Prostate gland (tissue), 2 donors: ENCODE measurements around a stretch of chr22.

DNA sequence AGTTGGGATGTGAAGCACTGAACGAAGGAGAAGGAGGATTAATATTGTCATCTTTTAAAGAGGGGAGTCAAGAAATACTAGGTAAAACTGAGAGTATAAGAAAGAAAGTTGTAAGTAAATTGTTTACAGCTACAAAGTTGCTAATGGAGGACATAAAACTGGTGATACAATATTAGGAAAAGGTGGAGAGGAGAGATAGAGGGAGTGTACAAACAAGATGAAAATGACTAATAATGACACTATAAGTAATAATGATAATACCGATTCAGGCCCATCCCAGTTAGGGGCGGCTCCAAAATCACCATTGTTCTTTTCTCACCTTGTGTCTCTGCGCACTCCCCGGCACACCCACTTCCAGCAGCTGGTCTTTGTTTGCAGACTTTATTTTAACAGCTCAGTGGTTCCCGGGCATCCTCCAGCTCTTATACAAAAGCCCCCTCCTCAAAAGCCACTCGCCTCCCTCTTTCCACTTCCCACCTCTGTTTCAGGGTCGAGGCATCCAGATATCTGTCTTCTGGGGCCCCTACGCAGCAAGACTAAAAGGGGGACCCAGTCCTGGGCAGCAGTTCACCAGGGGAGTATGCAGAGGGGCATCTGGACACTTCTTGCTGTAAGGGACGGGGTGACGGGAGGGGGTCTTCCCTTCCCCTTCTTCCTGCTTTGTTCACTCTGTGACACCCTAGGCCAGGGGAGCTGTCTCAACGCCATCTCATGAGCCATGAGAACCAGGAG lies 2.9 kb downstream of the APOL2 start:
- PRO-cap: no peak
- RAMPAGE, long total RNA, 2 experiments: no peak in any of the 2 experiments

DNA sequence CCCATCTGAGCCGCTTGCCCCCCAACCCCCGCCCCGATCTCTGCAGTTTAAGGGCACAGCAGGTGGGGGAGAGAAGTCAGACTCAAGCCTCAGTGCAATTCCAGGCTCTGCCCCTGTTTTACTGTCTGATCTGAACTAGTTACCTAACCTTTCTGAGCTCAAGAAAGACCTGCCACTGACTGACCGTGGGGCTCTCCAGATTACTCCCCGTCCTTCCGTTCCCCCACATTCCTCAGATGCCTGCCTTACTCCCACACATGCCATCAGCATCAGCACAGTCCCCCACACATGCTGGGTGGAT lies 448 bp upstream of the APOL2 start:
- PRO-cap: no peak
- RAMPAGE, long total RNA, 2 experiments: no peak in any of the 2 experiments

- PRO-cap: no peak
- RAMPAGE, long total RNA, 2 experiments: no peak in any of the 2 experiments
Measured at GRCh38 chr22:36285069-36285384, 32.1 kb downstream of the APOL1 start.

DNA sequence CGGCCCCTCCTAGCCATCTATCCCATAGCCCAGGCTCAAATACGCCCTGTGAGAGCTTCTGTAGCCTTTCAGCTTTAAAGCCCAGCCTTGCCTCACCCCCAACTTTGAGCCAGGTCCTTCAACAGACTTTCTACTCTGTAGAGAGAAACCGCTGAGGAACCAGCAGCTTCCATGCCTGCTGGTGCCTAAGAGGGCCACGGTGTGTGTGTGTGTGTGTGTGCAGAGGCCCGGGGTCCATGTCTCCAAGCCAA lies 42.2 kb downstream of the APOL1 start:
- PRO-cap: no peak
- RAMPAGE, long total RNA, 2 experiments: no peak in any of the 2 experiments

DNA sequence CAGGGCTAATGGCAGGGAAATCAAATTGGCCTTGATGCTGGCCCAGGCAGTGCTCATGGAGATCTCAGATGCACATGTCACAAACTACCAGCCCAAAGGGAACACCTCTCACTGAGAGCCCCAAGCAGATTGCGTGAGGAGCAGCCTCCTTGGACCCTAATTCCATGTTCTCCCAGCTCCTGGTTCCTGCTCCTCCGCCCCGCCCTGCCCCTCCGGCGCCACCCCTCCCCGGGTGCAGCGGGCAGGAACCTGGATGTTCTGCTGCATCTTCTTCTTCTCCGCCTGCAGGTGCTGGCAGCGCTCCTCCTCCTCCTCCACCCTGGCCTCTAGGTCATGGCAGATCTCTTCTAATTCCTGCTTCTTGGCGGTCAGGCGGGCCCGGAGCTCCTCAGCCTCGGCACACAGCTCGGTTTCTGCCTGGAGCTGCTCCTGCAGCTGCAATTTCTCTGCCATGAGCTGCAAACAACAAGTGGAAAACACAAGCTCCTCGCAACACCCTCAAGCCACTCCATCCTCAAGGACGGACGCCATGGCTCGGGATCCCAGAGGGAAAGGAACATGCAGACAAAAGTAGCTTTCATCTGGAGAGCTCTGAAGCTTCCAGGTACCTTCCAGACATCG lies 47.8 kb downstream of the APOL1 start:
- PRO-cap: no peak
- RAMPAGE, long total RNA, 2 experiments: no peak in any of the 2 experiments

- PRO-cap: no peak
- RAMPAGE, long total RNA, 2 experiments: start-site peak on the minus strand in 1 of 2 experiments, at chr22:36302640-36302671 at its widest, 131 reads per replicate
Measured at GRCh38 chr22:36302429-36302980, 49.6 kb downstream of the APOL1 start.

GRCh38 chr22:36308254-36308703 lies 55.3 kb downstream of the APOL1 start:
- PRO-cap: no peak
- RAMPAGE, long total RNA, 2 experiments: no peak in any of the 2 experiments

DNA sequence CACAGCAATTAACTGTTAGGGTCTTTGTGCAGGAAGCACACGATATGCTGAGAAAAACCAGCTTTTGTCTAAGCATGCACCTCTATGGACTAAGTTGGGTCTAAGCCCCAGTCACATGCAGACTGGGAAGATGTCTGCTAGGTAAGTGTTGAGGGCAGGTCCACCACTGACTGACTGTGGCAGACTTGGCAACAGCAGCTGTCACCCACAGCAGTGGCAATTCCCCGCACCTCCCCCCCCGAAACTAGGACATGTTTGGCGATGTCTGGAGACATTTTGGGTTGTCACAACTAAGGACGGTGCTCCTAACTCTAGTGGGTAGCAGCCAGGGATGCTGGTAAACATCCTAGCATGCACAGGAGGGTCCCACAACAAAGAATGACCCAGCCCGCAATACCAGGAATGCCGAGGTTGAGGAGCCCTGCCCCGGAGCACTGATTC lies 58.2 kb downstream of the APOL1 start:
- PRO-cap: no peak
- RAMPAGE, long total RNA, 2 experiments: no peak in any of the 2 experiments

- PRO-cap: bidirectional peak, plus-strand start at chr22:36323558, minus-strand start at chr22:36323398
- RAMPAGE, long total RNA, 2 experiments: no peak in any of the 2 experiments
Measured at GRCh38 chr22:36323208-36323748, 64.5 kb downstream of the MYH9 start.

DNA sequence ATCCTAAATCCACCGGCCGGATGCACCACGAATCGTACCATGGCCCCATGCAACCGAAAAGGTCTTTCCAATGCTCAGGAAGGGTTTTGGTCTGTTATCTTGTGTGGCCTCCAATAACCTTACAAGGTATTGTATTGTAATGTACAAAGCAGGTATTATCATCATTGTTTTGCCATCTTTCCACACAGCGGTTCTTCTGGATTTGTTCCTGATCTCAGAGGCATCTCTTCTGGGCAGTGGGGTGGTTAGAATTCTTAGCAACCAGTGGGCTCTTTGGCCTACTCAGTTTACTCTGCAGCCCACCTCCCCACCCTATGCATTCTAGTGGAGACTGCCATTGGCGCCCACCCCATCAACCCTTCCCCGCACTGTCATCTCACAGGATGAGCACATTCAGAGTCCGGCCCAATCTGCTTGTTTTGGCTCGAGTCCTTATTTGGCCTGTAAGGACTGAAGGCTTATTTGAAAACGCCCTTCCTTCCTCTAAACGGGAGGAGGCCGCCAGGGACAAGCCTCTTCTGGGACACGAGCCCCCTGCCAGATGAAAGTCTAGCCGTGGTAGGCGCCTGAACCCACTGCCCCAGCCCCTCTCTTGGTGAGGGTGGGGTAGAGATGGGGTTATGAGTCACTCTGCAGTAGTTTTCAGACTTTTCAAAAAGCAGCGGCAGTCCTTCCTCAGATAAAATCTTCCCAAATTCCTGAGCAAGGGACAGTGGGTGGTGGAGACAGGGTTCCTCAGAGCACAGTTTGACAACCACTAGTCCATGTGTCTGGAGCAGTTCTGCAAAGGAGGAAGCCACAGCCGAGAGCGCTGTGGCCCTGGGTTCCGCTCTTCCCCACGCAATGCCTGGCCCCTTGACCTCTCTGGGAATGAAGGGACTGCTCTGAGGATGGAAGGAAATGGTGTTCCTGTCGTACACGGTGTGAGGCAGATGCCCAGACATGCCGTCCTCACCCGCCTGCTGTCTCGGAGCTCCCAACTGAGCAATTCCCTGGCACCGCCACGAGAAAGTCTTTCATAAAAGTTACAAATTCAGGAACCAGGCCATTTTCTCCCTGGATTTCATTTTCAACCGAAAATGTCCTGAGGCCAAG lies 57.1 kb downstream of the MYH9 start:
- PRO-cap: bidirectional peak, plus-strand start at position 486 of the sequence, minus-strand start at position 370 of the sequence; bidirectional peak, plus-strand start at position 899 of the sequence, minus-strand start at position 872 of the sequence; unidirectional peak, minus-strand start at position 982 of the sequence
- RAMPAGE, long total RNA, 2 experiments: no peak in any of the 2 experiments

DNA sequence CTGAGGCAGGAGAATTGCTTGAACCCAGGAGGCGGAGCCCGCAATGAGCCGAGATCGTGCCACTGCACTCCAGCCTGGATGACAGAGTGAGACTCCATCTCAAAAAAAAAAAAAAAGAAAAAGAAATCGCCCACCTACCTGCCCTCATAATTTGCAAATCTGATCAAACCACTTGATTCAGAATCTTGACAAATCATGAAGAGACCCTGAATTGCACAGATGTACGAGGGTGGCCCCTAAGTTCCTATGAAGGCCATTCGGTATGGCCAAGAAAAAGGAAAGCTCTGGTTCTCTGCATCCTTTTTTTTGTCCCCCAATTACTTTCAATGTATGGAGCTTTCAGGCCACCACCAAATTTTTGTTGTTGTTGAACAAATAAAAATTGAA lies 49.1 kb downstream of the MYH9 start:
- PRO-cap: no peak
- RAMPAGE, long total RNA, 2 experiments: no peak in any of the 2 experiments

GRCh38 chr22:36360837-36361327 lies 26.9 kb downstream of the MYH9 start:
- PRO-cap: bidirectional peak, plus-strand start at chr22:36361265, minus-strand start at chr22:36361191
- RAMPAGE, long total RNA, 2 experiments: no peak in any of the 2 experiments

DNA sequence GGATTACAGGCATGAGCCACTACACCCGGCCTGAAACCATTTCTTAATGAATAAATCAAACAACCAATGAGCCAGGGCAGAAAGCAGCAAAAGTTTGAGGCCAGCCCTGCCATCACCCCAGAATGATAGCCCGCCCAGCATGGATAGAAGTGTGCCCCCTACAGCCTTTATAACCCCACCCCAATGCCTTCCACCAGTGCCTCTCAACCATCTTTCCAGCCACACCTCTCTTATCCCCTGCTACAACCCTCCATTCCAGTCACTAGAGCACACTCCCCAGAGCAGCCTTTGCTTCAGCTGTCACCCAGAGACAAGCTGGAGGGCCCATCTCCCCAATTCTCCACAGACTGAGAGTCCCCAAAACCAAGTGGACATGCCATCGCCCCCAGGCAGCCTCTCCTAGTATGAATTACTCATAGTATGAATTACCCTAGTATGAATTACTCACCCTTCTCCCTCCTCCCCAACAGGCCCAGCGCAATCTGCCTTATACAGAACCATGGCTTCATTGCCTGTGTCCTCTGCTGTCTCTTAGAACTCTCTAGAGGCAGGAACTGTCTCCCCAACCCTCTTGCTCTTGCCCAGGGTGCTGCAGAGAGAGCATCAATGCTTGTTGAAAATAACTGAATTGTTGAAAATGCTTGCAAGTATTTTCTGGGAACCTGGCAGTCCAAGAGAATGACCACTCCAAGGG lies 24.9 kb downstream of the MYH9 start:
- PRO-cap: no peak
- RAMPAGE, long total RNA, 2 experiments: no peak in any of the 2 experiments

DNA sequence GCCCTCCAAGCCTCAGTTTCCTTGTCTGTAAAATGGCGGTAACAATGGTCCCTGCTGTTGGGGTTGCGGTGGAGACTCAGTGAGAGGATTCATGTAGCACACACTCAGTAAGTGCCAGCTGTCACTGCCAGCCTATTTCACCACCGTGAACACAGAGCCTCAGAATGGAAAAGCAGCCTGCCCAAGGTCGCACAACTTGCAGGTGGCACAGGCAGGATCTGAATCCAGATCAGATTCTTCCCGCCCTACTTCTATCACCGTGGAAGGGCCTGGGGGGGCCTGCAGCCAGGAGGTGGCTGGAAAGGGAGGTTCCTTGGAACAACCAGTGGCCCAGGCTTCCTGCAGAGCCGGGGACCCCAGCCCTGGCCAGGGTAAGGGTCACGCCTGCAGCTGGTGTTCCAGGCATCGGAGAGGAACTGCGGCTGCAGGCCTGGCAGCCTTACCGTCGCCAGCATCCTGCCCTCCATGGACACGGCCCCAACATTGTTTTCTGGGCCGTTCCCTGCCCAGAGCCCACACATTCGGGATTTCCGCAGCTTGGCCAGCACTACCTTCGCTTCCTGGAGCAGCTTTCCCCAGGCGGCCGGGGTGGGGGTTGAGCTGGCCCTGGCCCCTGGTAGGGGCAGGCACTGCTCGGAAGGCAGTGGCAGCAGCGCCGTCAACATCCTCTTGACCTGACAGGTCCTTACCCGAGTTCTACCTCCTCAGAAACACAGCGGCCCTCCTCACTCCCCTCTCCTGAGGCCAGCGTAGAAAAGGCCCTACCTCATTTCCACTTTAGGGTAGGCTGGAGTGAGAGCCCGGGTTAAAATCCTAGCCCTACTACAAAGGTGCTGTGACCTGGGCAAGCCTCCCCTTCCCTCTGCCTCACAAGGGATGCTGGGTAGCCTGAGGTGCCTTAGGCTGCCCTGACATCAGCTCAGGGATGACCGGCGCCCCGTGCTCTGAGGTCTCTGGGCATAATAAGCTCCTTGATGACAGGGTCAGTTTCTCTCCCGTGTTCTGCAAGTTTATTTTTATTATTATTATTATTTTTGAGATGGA lies 17.6 kb downstream of the TXN2 start:
- PRO-cap: bidirectional peak, plus-strand start at position 518 of the sequence, minus-strand start at position 220 of the sequence
- RAMPAGE, long total RNA, 2 experiments: no peak in any of the 2 experiments

DNA sequence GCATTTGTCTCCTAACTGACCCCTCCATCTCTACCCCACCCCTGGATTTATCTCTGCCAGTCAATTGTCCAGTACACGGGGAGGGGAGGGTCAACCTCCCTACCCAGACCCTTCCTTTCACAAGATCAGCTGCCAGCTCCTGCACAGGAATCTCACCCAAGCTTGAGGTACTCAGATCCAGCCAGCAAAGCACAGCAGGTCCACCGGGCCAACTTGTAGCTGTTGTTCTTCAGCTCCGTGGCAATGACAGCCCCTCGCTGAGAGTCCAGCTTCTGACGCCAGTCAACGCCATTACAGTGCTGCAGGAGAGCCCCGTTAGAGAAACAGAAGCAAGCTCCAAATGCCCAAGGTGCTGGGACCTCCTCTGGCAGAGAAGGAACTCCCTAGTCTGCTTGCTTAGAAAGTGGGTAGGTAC lies 5.5 kb upstream of the FOXRED2 start:
- PRO-cap: no peak
- RAMPAGE, long total RNA, 2 experiments: no peak in any of the 2 experiments

DNA sequence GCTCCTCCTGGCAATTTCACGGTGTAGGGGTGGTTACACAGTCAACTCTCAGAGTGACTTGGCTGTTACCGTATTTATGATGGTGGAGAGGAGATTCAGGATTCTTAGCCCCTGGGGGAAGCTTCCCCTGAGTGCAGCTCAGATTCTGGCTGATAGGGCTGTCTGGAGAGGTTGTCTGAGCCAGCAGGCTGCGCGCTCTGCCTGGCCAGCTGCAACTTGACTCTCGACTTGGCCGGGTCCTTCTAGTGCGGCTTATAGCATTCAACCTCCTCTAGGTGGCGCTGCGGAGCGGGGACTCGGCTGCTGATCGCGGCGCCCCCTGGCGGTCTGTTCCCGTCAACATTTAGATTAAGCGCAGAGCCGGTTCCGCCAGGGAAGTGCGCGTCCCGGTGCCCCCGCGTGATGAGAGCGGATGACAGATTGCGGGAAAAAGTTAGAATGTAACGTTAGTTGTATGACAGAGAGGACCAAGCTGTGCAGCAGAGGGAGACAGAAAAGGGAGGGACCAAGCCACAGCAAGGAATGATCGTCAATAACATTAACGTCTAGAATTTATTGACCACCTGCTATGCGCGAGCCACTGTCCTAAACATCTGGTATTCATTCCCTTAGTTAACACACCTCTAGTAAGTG lies 4.4 kb upstream of the NCF4 start:
- PRO-cap: no peak
- RAMPAGE, long total RNA, 2 experiments: no peak in any of the 2 experiments

DNA sequence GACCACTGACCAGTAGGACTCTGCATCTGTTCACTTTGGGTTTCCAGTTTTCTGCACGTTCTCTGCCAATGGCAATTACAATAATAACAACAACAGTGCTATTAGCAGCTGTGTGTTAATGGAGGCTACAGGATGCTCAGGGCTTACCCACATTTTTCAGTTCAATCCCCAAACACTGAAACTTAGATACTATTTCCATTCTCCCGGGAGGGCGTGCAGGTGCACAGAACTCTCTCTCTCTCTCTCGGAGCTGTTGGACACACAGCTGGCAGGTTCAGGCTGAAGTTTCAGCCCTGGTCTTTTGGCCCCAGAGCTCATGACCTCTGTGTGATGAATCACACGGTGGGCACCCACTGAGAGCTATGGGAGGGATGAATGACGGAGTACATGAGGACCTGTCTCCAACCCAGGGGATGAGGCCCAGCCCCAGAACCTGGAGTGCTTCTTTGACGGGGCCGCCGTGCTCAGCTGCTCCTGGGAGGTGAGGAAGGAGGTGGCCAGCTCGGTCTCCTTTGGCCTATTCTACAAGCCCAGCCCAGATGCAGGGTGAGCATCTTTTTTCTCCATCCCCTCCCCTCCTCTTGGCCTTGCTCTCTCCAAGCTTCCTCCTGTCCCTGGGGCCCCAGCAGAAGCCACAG lies 16.7 kb downstream of the CSF2RB start:
- PRO-cap: no peak
- RAMPAGE, long total RNA, 2 experiments: no peak in any of the 2 experiments

DNA sequence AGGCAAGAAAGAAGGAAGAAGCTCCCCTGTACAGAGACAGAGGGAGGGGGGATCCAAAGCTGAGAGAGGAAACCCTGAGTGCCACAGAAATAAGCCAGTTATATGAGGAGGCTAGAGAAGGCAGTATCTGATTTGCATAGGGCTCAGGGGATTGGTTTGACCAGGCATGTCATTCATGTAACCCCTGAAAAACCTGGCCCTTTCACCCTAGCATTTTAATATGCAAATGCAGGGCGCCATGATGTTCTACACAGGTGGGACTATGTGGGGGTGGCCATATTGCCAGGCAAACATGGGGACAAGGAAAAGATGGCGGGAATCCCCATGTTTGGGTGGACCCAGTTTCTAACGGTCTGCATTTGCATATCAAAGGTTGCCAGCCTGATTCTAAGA lies 27.2 kb downstream of the CSF2RB start:
- PRO-cap: no peak
- RAMPAGE, long total RNA, 2 experiments: no peak in any of the 2 experiments

DNA sequence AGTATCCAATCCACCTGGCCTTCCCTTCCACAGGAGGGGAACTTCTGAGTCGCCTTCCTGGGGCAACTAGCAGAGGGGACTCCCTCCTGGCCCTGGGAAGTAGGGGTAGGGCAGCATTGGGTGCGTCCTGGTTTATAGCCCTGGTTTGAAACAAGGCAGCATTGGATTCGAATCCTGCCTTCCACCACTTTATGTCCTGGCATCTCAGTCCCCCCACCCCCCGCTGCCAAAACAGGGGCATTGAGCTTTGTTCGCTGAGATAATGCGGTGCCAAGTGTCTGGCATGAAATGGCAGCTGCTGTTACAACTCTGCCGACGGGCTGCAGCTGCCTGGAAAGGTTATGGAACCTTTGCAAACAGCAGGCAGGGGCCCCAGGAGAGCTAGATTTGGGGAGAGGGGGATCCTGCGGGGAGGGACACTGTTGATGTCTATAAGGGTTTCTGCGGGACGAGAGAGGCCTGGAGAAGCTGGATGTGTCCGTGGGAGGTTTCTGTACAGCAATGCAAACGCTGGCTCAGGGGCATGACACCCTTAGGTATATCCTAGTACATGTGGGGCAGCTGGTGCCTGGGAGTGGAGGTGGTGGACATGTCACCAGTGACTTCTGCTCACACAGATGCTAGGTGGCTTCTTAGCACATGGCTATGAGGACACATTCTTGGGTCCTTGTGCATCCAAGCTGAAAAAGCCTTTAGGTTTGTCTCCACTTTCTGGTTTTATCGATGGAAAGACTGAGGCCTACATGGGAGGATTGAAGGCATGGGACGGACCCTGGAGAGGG lies 1.8 kb downstream of the TST start:
- PRO-cap: no peak
- RAMPAGE, long total RNA, 2 experiments: no peak in any of the 2 experiments

DNA sequence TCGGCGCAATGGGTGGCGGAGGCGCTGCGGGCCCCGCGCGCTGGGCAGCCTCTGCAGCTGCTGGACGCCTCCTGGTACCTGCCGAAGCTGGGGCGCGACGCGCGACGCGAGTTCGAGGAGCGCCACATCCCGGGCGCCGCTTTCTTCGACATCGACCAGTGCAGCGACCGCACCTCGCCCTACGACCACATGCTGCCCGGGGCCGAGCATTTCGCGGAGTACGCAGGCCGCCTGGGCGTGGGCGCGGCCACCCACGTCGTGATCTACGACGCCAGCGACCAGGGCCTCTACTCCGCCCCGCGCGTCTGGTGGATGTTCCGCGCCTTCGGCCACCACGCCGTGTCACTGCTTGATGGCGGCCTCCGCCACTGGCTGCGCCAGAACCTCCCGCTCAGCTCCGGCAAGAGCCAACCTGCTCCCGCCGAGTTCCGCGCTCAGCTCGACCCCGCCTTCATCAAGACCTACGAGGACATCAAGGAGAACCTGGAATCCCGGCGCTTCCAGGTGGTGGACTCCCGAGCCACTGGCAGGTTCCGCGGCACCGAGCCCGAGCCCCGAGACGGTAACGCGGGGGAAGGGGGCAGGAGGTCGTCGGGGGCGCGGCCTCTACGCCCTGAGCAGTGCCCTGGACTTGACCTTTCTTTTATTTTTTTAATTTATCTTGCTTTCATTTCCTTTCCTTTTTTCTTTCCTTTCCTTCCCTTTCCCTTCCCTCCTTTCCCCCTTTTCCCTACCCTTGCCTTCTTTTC lies 4.9 kb downstream of the MPST start:
- PRO-cap: no peak
- RAMPAGE, long total RNA, 2 experiments: no peak in any of the 2 experiments